Left colon (tissue), 1 donor: Measurements from ENCODE around the genes OR1S2, OR5B12, LPXN and FAM111B.

- PRO-cap, result no peak
Measured at GRCh38 chr11:57741782-57742448, 624 bp downstream of the SELENOH start.

DNA sequence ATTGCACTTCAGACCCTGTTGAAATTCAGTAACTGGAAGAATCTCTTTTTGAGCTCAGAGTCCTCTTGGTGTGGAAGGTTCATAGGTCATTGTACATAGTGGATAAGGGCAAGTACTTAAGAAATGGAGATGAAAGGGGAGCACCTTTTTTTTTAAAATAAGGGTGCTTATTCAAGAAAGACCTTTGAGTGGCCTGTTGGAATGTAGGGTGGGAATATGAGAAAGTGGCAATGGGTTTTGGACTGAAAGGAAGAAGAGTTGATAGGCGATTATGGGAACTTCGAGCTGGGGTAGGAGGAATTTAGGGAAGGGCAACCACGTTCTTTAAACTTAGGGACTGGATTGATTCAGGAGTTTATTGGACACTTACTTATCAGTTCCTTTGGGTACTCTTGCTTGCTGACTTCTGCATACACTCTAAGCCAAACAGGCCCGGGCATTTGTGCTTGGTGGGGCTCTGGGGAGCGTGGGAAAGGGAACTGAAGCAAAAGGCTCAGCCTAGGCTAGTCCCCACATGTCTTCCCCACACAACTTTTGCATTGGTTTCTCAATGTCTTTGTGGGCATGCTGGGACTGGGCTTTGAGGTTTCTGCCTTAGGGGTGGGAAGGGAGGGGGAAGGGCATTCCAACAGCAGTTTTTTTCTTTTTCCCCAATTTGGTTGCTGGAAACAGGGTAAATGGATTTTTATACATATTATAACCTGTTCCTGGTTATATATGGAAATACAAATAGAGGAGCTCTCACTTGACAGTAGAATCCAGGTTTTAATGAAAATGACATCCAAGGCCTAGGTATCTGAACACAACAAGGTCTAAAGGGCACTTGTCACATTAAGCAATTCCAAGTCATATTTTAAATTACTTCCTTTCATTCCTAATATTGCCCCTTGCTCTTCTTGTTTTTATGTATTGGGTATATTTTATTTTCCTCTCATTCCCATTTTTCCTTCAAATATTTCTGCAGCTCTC is 26.8 kb downstream of the CTNND1 start:
- PRO-cap, result no peak

GRCh38 chr11:57833073-57833461 is 71.5 kb downstream of the CTNND1 start:
- PRO-cap, result no peak

- PRO-cap, result no peak
Measured at GRCh38 chr11:57875000-57875486, 113.4 kb downstream of the CTNND1 start.

DNA sequence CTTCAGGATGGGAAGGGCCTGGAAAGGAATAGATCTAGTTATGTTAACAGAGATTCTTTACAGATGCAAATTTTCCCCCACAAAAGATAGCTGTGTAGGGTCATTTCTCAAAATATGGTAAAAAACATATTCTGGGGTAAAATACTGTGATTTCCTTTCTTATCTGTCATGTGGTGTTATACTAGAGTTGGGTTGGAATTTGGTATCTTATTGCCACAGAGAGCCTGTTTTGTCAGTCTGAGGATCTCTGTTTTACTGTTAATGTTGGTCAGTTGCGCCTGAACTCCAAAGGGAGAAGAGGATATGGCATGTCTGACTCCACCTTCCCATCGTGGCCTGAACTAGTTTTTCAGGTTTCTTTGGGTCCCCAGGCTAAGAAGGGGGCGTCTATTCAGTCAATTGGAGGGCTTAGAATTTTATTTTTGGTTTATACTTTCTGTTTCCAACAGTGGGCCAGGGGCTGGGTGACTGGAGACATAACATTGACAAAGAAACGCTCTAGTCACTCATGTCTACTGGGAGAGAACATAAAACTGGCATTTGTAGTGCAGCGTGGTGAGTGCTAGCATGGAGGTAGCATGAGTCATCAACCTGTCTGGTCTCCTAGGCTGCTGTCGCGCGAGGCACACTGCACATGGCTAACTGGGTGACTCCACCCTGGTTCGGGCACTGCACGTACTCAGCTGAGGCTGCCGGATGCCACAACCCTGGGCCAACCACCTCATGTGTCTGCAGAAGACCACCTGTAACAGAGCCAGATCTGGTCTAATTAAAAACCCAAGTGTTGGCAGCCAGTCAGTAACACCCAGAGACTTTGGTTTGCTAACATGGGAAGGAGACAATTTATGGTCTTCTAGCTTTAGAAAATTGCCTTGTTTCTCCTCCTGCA is 120.1 kb upstream of the OR9Q1 start:
- PRO-cap, result no peak

DNA sequence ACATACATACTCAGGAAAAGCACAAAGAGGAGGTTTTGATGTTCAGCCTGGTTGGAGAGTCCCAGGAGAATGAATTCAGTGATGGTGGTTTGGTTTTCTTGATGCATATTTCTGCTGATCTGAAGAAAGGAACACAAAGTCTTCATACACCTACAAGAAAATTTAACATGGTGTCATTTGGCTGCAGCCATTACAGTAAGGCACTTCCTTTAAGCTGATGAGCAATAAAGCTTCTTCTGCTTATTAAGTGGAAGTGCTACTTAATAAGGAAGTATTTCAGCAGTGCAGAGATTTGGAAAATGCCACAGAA is at the start of gene OR1S2:
TSS of gene OR1S2 (minus strand) at position 107 of the 310 bp plus-strand sequence.
- PRO-cap, result no peak

- PRO-cap, result no peak
Measured at GRCh38 chr11:58442171-58442544, at the start of gene OR5B12. Gene OR5B12 (minus strand): TSS chr11:58442236.

GRCh38 chr11:58575207-58576388 is at the start of gene LPXN:
Gene LPXN (minus strand): TSS chr11:58575856.
- PRO-cap, result unidirectional peak, minus-strand start at chr11:58575856

DNA sequence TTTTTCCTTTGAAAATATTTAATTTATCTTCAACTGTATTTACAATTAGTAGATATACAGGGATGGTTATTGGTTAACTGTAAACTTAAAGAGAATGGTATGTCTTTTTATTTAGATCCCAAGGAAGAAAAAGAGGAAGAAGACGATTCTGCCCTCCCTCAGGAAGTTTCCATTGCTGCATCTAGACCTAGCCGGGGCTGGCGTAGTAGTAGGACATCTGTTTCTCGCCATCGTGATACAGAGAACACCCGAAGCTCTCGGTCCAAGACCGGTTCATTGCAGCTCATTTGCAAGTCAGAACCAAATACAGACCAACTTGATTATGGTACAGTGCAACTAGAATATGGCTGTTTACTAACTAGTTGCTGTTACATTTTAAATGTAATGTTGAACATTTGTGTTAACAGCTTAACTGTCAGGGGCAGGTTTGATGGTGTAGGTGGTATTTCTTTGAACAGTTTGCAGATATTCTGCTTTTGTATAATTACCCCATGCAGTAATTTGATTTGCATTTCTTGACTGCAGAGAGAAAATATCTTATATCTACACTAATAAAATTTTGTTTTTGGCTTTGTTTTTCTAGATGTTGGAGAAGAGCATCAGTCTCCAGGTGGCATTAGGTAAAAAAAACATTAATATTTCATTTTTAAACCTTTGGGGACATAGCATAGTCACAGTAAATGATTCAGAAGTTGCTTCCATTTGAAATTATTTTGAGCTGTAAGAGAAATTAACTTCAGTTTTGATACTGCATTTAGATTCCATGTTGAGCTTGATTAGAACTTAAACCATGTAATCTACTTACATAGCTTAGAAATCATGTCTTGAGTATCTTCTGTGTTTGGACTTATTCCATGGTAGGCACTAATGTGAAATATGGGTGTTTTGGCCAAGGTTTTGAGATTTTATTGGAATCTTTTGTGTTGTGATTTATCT is 12.5 kb upstream of the CNTF start:
- PRO-cap, result no peak

DNA sequence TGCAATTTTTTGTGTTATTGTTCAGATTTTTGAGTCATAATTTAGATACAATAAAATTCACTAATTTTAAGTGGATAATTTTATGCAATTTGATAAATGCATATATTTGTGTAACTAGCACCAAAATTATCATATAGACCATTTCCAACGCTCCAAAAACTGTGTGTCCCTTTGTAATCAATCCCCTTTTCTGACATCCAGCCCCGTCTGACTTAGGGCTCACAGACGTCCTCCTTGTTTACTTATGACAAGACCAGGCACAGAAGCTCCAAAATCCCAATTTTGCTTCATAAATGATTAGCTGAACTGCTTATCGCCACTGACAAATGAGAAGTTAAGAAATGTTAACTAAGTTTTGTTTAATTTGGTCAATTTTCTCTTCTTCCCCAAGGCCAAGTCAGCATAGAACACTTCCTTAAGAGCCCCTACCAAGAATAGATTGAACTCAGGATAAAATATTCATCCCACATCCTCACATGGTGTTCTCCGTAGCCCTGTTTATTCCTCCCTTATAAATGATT is 30.6 kb upstream of the GLYAT start:
- PRO-cap, result no peak

- PRO-cap, result no peak
Measured at GRCh38 chr11:58771837-58772387, 40.2 kb upstream of the GLYAT start.

- PRO-cap, result no peak
Measured at GRCh38 chr11:58923248-58923927, 15.9 kb upstream of the GLYATL1 start.

- PRO-cap, result bidirectional peak, plus-strand start at chr11:59106795, minus-strand start at chr11:59106718; bidirectional peak, plus-strand start at chr11:59107237, minus-strand start at chr11:59107029
Measured at GRCh38 chr11:59106148-59107277, at the start of gene FAM111B. Gene FAM111B (plus strand): TSS chr11:59107237.

DNA sequence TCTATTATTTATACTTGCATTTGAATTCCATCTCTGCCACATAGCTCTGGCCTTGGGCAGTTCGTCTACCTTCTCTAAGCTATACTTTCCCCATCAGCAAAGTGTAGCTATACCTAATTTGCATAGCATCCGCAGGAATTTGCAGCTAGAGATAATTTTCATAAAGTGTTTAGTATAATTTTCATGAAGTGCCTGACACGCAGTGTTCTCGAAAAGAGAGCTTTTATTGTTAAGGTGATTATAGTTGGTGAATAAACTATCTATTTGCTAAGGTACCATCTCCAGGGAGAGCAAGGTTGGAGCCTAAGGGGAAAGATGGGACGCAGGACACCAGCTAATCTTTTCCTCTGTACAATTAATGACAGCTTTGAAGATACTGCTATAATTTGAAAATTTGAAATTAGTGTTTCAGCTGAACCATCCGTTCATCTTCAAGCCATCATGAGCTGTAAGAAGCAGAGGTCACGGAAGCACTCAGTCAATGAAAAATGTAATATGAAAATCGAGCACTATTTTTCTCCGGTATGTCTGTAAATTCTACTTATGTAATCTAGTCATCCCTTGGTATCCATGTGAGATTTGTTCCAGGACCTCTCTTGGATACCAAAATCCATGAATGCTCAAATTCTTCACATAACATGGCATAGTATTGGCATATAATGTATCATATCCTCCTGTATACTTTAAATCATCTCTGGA is 5.9 kb downstream of the FAM111A start:
- PRO-cap, result unidirectional peak, minus-strand start at position 76 of the sequence

GRCh38 chr11:59173029-59173872 is 1.3 kb downstream of the DTX4 start:
- PRO-cap, result bidirectional peak, plus-strand start at chr11:59173372, minus-strand start at chr11:59173274; bidirectional peak, plus-strand start at chr11:59173982, minus-strand start at chr11:59173723

- PRO-cap, result no peak
Measured at GRCh38 chr11:59547640-59548456, 36.5 kb downstream of the OR4D9 start.

DNA sequence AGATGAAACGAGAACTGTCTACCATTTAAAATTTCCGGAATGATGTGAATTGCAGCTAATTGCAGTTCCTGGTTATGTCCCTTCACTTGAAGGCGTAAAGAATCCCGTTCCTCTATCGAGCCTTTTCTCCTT is 40.0 kb downstream of the OR4D9 start:
- PRO-cap, result no peak

DNA sequence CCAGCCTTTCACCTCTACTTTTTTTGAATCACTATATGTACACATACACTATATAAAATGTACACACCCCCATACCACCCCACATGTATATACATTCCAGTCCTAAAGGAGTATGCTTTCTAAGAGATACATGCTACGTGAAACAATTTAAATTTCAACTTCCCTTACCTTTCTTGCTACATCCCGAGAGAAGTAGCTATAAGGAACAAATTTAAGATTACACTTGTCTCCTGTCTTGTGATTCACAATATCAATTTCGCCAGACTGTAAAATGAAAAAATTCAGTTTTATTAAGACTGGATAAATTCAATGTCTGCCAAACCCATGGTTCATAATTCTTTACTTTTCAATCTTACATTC is 35.6 kb downstream of the OSBP start:
- PRO-cap, result no peak

GRCh38 chr11:59581329-59582117 is 34.1 kb downstream of the OSBP start:
- PRO-cap, result no peak

GRCh38 chr11:59806824-59808015 is 3.4 kb downstream of the MRPL16 start:
- PRO-cap, result unidirectional peak, plus-strand start at chr11:59807337